Mammary microvascular endothelial cell (primary cell): ENCODE measurements around a stretch of chr1.

GRCh38 chr1:156539852-156540433, 32.4 kb downstream of the IQGAP3 start:
- RAMPAGE, long total RNA = no peak

- RAMPAGE, long total RNA = no peak
Measured at GRCh38 chr1:156593766-156594419, 2.3 kb downstream of the NAXE start.

DNA sequence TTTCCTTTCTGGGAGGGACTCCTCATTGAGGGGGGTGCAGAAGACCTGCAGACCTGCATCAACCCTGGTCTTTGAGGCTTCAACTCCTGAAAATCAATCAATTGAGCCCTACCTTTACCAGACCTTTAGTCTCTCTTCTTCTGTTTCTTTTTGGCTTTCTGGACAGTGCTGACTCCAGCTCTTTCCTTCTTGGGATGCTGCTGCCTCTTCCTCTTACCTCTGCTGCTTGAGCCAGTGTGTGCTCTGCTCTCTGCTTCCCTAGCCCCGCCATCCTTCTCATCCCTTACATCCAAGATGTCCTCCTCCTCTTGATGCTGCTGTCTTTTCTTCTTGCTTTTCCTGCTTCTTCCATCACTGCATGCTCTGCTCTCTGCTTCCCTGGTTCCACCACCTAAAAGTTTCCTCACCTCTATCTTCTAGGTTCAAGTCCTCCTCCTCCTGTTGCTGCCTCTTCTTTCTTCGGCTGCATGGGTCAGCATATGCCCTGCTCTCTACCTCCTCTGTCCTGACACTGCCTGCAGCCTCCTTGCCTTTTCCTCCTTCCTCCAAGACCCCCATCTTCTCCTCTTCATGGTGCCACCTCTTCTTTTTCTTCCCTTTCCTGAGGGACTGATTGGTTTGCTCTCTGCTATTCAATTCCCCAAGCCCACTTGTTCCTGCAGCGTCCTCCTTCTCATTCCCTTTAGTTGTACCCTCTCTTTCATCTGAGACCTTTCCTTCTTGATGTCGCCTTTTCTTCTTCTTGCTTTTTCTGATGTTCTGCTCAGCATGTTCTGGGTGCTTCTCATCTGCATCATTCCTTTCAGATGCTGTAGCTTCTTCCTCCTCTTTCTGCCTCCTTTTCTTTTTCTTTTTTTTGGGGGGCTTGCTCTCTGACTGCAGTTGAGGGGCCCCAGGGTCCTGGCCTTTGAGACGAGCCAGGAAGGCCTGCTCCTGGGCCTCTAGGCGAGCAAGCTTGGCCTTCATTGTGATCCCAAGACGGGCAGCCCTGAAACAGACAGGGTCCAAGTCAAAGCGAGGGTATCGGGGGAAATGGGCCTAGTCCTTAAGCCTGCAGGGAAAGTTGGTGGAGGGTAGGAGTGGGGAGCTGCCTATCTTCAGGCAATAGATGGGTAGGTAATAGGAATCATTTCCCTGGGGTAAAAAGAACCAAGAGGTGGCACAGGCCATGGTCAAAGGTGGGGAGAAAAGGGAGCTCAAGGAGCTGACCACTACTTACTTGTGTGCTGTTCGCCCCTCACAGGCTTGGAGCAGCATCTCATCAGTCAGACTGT, 3.7 kb downstream of the NAXE start:
- RAMPAGE, long total RNA = no peak

GRCh38 chr1:156596136-156597396, 5.0 kb downstream of the NAXE start:
- RAMPAGE, long total RNA = no peak

DNA sequence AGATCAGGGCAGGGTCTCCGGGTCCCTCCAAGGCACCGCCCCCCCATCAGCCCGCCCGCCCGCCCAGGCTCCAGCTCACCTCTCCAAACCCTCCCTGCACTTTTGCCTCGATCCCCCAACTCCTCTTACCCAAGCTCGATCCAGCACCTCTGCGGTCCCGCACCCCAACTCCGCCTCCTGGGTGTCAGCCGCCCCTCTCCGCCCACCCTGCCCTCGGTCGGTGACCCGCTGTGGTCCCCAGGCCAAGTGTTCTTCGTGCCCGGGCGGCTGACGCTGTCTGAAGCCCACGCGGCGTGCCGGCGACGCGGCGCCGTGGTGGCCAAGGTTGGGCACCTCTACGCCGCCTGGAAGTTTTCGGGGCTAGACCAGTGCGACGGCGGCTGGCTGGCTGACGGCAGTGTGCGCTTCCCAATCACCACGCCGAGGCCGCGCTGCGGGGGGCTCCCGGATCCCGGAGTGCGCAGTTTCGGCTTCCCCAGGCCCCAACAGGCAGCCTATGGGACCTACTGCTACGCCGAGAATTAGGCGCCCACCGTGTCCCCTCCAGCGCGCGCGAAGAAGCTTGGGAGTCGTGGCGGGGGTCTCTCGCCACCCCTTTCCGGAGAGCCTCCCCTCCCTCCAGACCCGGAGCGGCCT, 5.8 kb downstream of the HAPLN2 start:
- RAMPAGE, long total RNA = no peak

DNA sequence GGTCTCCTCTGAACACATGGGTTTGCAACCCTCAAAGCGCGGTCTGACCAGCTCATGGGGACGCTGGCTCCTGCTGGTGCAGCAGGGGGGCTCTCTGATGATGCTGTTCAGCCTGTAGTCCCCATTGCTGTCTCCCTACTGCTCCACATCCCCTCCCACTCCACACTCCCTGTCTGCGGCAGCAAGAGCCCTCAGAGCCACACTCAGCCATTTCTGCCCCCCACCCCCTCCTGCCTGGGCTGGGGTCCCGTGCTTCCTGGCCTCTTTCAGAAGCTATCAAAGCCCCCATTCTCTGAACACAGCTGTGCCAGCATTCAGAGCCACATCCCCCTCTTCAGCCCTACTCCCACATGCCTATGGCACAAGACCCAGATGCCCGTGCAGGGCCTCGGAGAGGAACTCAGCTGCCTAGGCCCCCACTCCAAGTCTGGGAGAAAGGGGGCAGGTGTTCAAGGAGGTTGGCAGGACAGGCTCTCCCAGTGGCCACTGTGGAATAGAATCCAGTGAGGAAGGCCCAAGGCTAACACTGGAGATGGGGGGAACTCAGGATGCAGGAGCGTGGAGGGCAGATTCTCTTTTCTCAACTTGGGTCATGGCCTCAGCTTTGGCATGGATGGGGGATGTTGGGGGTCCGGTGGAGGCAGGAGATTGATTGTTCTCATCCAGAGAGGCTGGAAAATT, 3.7 kb upstream of the BCAN start:
- RAMPAGE, long total RNA = no peak

GRCh38 chr1:156642258-156643224, 624 bp downstream of the BCAN start:
- RAMPAGE, long total RNA = no peak

- RAMPAGE, long total RNA = no peak
Measured at GRCh38 chr1:156645278-156646511, 3.8 kb downstream of the BCAN start.

- RAMPAGE, long total RNA = no peak
Measured at GRCh38 chr1:156664174-156665416, 12.6 kb downstream of the NES start.

DNA sequence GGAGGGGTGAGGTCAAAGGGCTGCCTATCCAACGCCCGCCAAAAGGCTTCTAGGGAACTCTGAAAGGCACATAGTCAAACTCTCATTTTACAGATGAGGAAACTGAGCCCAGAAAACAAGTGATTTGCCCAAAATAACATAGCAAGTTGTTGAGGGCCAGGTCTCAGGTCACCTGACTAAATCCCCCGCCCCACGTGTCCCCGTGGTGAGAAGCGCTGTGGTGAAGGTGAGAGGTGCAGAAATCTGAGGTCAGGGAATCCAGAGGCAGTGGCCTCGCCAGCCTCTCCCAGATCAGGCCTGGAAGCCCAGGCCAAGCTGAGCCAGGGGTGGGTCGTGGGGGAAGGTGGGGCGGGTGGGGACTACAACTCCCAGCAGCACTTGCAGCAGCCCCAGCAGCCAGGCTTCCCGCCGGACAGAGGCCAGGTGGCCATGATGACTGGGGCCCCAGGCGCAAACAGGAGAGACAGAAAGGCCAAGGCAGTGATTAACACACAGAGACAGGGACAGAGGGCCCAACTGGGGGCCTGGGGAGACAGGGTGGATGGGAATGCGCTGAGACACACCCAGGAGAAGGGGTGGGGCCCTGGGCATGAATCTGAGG, 5.0 kb downstream of the HDGF start:
- RAMPAGE, long total RNA = no peak

DNA sequence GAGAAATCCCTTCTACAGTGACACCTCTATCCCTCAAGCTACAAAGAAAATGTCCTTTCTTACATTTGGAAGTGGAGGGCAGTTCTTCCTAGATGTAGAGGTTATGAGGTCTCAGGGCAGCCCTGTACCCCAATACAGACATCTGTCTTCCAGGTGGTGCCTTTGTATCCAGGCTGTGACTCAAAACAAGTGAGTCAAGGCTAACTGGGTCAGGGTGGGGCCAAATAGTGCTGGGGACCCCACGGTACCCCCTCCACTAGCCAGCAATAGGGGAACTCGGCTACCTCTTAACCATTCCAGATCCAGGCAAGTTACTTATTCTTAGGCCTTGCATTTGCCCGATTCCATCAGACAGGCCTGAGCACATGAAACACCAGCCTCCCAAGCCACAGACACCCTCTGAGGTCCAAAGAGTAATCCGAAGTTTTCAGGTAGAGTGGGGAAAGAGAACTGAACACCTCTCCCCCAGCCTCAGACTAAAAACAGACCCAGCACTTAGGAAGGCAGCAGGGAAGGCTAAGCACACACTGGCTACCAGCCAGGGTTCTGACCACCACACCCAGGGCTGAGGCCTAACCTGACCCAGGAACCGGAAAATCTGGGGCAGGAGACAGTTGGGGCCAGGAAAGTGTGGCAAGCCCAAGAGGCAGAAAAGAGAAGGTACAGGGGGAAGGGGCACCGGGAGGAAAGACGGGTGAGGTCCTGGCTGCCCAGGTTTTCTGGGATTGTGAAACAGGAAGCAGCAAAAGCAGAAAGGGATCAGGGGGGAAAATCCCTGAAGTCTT, 3.1 kb downstream of the HDGF start:
- RAMPAGE, long total RNA = no peak

- RAMPAGE, long total RNA = start-site peak on the minus strand at chr1:156752198-156752314, 119 and 85 reads in 2 replicates
Measured at GRCh38 chr1:156752100-156752708, 729 bp upstream of the HDGF start.

DNA sequence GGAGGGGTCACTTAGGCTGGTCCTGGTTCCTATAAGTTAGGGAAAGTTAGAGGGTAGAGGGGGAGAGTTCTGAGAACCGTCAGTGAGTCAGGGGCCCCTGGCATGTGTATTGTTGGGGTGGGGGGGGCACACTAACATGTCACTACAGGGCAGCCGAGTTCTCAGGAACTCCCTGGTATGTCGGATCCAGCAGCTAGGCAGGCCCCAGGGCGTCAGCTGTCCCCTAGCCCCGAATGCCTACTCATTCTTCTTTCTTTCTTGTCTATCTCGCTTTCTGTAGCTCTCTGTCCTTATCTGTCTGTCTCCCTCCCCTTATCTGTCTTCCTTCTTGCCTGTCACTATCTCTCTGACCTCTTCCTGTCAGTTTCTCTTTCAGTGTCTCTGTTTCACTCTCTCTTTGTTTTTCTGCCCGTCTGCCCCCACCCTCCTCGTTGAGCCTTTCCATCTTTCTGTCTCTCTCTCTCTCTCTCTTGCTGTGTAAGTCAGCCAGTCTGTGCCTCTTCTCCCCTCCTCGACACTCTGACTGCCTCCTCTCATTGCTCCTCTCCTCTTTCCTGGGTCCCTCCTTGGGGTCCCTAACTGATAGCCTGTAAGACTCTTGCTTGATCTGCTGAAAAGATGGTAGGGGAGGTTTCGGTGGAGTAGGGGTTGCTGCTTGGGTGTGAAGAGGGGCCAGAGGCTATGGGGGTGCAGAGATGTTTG, 2.4 kb downstream of the NTRK1 start:
- RAMPAGE, long total RNA = no peak

DNA sequence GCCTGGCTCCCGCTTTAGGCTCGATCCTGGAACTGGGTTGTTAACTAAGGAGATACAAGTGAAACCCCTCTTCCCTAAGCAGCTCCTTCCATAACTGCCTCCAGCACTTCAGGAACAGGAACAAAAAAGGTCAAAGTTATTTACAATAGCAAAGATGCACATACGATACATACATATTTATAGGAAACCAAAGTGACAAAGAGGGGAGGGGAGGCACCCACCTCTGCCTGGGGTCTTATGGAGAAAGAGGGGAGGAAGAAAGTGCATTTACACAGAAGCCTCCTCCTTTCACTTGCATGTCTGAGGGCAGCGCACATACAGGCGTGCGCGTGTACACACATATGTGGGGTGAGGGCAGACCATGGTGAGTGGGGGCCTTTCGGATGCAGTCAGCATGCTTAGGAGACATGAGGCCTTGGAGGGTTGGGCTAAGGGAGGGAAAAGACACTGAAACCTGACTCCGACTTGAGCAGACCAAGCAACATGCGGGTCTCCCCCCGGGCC, 15.0 kb downstream of the LRRC71 start:
- RAMPAGE, long total RNA = no peak

GRCh38 chr1:156939285-156940122, 19.1 kb downstream of the LRRC71 start:
- RAMPAGE, long total RNA = no peak

GRCh38 chr1:156994993-156995750, 50.4 kb downstream of the ARHGEF11 start:
- RAMPAGE, long total RNA = no peak

DNA sequence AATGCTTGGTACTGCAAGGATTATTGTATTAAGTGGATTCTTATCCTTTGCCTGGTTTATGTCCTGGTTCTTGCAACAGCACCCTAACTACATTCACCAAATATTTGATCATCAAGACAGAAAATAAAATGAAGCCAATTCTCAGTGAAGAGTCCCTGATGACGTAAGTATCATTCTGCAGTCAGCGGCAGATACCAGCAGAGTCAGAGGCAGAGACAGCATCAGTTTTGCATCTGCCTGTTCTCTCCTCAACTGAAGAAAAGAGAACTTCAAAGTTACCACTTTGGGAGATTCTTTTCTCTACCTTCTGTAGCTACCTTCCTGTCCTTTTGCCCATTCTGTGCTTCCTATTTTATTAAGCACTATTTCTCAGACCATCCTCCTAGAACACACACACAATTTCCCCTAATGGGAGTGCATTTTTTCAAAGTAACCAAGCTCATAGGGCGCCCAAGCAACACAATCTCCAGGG, 19.6 kb downstream of the ARHGEF11 start:
- RAMPAGE, long total RNA = no peak

GRCh38 chr1:157774095-157774542, 2.8 kb downstream of the FCRL2 start:
- RAMPAGE, long total RNA = no peak

DNA sequence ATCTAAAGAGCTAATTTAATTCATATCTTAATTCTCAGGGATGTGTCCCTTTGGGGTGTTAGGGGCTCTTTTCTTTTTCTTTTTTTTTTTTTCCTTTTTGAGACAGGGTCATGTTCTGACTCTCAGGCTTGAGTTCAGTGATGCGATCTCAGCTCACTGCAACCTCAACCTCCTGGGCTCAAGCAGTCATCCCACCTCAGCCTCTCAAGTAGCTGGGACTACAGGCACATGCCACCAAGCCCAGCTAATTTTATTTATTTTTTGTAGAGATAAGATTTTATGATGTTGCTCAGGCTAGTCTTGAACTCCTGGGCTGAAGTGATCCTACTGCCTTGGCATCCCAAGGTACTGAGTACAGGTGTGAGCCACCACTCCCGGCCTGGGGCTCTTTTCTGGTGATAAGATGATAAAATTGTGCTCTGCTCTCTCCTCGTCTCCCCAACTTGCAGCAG, 15.1 kb downstream of the FCRL1 start:
- RAMPAGE, long total RNA = no peak

- RAMPAGE, long total RNA = no peak
Measured at GRCh38 chr1:157844016-157844632, 2.5 kb upstream of the CD5L start.